BE2C (cell line): Measurements from ENCODE around the gene FBXW7.

- RRBS: no CpG with 5 or more reads among the region's 3 CpGs
Observed at GRCh38 chr4:150362108-150362793, 219.7 kb upstream of the MAB21L2 start.

DNA sequence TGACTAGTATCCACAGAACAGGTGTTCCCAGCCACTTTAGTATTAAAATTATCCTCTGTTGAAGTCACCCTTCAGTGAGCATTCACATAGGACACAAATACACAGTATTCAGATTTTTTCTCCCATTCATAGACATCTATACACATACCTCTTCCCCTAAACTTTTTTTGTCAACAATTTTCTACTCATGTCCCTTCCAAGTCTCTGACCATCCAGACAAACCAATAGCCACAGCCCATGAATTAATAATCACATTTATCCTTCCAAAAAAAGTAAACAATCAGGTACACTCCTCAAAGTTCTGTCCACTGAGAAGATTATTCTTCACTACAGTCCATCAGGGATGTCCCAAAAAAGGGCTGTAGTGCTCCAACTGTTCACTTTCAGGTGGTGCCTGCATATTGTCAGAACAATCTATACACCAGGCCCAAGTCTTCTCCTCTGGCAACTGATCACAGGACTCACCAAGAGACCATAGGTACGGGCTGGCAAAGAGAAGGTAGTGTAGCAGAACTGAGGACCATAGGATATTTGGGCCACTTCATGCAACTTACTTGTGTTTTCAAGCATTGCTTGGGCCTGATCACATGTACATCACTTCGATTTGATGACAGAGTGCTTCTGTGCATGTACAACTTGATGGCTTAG is 190.0 kb downstream of the MAB21L2 start:
- RRBS: no CpG with 5 or more reads among the region's 2 CpGs

- RRBS: no CpG with 5 or more reads among the region's 4 CpGs
Observed at GRCh38 chr4:150806075-150806585, 209.0 kb downstream of the LRBA start.

- RRBS: no CpG with 5 or more reads among the region's 2 CpGs
Observed at GRCh38 chr4:150995996-150996219, 19.2 kb downstream of the LRBA start.

DNA sequence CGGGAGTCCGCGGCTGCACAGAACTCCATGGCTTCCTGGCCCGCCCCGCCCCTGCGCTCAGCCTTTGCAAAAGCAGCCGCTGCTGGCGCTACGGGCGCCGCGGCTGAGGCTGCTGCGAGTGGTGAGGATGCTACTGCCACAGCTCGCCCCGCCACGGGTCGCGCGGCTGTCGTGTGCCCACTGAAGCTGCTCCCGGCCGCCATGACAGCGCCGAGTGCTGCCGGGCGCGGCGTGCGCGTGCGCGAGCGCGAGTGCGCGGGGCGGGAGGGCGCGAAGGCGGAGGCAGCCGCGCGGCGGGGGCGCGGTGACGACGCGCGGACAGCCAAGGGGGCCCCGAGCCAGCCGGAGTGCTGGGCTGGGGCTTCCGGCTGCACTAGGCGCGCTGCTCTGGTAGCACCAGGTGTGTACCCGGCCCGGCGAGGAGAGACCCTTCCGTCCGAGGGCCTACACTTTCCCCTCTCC is 456 bp upstream of the LRBA start:
- RRBS: 3% methylated on average over 3 of the region's 60 CpGs

DNA sequence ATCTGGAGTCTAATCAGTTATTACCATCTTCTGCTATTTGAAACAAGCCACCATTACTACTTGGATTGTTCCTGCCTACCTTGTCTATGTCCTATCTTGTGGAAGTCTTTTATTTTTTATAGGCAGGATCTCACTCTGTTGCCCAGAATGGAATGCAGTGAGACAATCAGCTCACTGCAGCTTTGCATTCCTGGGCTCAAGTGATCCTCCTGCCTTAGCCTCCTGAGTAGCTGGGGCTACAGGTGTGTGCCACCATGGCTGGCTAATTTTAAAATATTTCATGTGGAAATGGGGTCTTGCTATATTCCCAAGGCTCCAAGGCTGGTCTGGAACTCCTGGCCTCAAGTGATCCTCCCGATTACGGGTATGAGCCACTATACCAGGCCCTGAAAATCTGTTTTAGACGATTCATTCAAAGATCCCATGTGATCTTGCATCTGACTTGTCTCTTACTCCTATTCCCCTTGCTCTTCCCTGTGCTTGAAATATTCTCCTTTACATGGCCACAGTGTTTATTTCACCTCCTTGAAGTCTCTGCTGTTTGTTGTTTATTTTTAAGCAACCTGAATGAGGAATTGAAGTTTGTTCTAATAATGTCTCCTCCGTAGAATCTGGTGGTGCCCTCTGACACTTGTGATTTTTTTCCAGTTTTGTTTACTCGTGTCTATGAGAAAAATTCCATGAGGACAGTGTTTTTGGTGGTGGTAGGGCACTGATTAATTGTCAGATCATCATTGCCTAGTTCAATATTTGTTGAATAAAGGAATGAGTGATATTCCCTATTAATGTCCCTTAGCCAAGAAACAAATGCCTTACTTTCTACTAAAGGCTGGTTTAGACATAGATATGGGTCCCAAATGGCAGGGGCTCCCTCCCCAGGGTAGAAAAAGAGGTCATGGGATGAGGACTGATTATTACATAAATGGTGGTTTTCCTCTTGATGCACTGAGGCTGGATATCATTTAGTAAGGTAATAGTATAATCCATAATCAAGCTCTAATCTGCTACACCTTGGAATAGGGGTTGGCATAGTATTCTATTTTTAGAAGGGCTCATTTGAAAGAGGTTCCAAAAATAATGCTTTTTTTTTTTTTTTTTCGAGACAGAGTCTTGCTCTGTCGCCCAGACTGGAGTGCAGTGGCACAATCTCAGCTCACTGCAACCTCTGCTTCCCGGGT is 8.0 kb downstream of the RPS3A start:
- RRBS: no CpG with 5 or more reads among the region's 8 CpGs

- RRBS: no CpG with 5 or more reads among the region's 1 CpG
Observed at GRCh38 chr4:151159060-151159582, 59.7 kb downstream of the RPS3A start.

DNA sequence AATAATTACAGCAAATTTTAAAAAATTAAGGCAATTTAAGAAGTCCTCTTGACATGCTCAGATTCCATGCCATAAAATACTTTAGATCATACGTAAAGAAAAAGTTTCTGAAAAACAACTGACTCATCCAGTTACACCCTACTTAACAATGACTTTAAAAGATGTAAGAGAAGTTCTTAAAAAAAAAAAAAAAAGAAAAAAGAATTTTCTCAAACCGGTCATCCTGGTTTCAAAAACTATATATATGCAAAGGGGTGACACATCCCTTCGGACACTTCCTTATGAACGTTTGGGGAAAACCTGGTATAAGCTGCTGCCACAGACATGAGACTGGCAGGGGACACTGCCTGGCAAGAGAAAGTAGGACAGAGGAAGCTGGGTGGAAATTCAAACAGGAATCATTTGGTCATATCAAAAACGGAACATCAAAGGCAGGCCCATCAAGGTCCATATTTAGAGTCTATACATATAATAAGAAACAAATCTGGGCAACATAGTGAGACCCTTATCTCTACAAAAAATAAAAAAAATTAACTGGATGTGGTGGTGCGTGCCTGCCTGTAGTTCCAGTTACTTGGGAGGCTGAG is 81.1 kb upstream of the PRSS48 start:
- RRBS: no CpG with 5 or more reads among the region's 6 CpGs

DNA sequence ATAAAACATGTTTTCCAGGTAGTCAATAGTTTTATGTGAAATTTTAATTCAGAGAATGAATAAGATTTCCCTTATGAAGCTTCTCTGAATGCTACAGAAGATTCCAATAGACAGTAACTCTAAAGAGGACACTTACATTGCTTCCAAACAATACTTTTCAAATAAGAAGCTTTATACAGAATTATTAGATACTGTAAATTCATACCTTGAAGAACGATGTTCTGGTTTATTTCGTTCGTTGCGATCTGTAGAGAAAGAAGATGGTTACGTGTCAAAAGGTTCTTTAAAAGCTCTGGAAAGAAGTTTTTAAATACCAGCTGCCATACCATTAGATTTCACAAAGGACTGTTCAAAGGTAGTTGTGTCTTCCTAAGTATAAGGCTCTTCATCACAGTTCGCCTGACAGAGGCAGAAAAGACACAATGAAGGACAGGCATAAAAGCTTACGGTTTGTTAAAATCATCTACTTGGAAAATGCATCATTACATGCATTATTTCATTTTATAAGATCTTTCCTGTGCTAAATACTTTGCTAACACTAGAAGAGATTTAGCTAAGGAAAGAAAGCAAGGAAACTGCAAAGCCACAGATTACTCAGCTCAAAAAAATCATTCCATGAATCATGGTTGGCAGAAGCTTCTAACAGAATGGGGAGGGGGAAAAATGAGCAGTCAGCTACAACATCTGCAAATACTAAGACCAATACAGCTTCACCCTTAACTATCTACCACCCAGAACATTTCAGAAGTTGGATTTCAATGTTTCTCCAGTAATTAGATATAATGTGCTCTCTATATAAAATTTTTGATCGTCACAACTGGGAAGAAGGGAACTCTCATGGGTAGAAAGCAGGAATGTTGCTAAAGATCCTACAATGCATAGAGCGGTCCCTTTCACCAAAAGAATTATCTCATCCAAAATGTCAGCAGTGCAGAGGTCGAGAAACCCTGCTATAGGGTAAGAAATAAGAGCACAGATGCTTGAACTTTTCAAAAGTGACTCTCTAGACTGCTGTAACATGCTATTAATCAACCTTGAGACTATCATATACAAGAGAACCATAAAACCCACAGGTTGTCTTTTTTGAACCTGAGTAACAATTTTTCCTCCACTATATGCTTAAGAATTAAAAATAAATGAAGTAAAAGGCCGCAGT is 50.7 kb upstream of the PRSS48 start:
- RRBS: no CpG with 5 or more reads among the region's 11 CpGs

GRCh38 chr4:151293756-151294430 is 16.9 kb downstream of the PRSS48 start:
- RRBS: no CpG with 5 or more reads among the region's 3 CpGs

GRCh38 chr4:151316730-151316946 is 8.8 kb downstream of the SH3D19 start:
- RRBS: no CpG with 5 or more reads among the region's 2 CpGs

DNA sequence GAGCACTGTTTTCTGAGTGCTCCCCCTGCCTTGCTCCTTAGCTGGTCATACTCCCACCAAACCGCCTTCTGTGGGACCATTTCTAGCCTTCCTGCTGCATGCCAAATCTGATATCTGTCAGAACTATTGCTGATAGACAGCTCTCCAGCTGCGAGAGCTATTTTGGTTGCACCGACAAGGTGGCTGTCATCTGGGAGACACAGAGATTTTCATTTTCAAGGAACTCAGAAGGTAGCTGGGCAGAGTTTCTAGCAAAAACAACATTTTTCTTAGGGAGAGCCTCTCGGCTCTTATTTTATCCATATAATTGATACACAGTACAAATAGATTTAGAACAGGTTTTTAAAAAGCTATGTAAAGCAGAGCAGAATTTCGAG is 2.6 kb upstream of the GATB start:
- RRBS: no CpG with 5 or more reads among the region's 5 CpGs

- RRBS: no CpG with 5 or more reads among the region's 13 CpGs
Observed at GRCh38 chr4:152532096-152533166, 3.5 kb downstream of the FBXW7 start.

DNA sequence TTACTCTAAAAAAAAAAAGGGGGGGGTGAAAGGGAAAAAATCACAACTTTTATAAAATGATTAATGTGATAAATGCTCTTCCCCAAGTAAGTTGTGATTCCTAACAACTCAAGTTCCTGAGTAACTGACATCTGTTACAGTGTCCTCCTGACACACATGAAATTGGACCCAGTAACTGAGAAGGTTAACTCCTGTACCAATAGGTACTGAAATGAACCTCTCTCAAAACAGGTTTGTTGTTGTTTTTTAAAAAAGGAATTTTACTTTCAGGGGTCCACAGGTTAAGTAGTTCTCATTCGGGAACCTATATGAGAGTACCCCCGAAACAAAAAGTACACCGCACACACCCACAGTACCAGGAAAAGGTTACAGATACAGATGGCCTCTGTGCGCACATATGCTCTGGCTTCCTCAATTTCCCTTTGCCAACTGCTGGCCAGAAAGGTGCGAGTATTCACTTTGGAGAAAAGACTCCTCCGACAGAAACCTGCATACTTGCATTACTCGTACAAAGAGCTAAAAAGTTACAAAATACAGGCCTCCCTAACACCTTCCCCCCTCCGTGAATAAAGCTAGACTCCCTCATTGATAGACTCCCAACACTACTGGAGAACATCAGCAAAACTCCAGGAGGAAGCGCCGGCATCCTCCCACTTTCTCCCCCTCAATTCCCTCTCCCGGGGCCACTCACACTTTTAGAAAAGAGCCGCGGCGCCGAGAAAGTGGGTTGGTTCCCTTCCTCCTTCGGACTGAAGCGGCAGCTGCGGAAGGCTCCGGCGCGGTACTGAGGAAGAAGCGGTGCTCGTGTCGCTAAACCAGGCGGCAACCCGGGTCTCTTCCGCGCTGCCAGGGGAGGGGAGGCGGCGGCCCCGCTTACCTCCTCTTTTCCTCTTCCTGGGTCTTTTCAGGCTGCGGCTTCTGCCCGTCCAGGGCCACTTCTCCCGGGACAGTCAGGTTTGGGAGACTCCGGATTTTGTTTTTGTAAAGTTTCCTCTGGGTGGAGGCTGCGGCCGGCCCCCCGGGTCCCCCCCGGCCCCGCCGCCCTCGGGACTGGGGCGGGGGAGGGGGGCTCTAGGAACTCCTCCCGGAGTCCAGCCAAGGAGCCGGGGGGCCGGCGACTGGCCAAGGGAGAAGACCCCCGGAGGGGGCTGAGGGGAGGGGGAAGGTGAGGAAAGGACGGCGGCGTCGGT is 1.2 kb downstream of the FBXW7 start:
- RRBS: under 1% methylated on average over 29 of the region's 52 CpGs

DNA sequence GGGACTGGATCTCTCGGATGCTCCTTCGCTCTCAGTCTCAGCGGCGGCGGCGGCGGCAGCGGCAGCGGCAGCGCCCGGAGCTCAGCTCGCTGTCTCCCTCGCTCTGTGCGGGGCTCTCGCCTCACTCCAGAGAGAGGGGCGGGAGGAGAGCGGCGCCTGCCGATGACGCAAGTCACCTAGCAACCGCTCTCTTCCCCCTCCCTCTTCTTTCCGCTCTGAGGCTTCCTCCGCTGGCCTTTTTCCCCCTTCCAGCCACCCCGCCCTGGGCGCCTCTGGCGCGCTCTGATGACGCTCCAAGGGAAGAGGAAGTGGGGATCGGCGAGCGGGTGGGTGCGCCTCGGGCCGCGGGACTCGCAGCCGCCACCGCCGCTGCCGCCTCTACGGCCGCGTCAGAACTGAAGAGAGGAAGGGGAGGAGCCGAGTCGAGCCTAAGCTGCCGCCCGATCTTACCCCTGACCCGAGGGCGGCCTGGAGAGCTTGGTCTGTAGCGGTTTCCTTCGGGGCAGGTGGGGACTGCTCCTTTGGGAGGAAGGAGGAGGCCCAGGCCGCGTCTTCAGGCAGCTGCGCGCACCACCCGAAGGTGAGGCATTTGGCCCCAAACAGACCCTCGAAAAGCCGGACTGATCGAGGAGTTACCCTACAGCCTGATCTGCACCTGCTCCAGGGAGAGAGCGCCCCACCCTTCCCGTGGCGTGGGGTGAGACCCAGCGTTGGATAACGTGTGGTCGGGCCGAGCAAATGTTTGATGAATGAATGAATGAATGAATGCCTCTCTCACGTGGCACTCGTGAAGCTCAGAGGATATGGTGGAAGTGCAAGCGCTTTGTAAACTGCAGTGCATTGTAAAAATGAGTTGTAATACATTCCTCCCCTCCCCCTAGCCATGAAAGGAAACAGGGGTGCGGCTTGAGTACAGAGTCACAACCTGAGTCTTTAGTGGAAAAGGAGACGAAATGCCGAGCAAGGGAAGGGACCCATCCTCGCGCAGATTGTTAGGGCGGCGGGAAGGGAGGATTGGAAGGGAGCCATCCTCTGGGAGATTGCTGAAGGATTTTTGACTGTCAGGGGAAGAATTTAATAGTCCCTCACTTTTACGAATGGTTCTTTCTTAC is at the start of gene FBXW7:
Gene FBXW7 (minus strand): TSS at position 134 of the 1,112 bp plus-strand sequence.
- RRBS: no CpG with 5 or more reads among the region's 77 CpGs

DNA sequence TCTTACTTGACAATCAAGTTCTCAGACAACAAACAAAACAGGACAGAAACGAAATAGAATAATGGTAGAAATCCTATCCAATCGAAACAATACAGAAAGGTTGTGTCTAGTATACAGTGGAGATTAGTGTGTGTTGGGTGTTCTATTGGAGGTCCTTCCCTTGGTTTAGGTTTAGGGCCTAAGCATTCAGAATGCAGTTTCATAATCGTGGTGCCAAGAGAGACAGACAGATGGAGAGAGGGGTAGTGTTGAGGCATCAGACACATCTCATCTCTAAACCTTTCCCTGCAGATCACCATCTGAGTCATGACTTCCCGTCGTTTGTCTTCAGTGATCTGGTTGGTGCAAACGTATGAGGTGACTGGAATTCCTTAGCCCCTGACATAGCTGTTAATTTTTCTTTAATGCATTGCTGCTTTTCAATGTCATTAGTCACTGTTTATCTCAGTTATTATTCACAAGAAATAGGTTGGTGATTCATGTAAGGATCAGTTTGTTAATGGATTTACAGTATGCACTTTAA is 1.0 kb upstream of the TMEM154 start:
- RRBS: no CpG with 5 or more reads among the region's 6 CpGs

- RRBS: under 1% methylated on average over 1 of the region's 16 CpGs
Observed at GRCh38 chr4:152778822-152779263, 687 bp downstream of the TIGD4 start.

GRCh38 chr4:152780496-152780980 is 784 bp downstream of the ARFIP1 start:
- RRBS: 2% methylated on average over 1 of the region's 7 CpGs

DNA sequence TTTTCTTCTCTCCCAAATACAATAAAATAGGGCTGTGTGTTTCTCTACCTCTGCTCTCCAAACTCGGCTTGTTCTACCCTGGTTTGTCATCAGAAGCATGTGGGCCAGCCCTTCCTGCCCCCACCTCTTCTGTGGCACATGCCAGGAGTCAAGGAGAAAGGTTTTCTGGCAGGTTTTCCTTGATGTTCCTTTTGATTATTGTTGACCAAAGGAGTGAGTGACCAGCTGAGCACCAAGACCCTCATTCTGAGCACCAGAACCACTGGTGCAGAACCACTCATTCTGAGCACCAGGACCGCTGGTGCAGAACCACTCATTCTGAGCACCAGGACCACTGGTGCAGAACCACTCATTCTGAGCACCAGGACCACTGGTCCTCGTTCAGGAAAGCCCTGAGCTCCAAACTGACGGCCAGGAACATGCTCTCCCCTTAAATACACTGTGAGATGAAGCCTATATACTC is 2.5 kb downstream of the FHDC1 start:
- RRBS: no CpG with 5 or more reads among the region's 4 CpGs

GRCh38 chr4:153207494-153207886 is 3.2 kb downstream of the TRIM2 start:
- RRBS: no CpG with 5 or more reads among the region's 6 CpGs